Peripheral blood mononuclear cell (primary cell): ENCODE measurements around a stretch of chr6.

DNA sequence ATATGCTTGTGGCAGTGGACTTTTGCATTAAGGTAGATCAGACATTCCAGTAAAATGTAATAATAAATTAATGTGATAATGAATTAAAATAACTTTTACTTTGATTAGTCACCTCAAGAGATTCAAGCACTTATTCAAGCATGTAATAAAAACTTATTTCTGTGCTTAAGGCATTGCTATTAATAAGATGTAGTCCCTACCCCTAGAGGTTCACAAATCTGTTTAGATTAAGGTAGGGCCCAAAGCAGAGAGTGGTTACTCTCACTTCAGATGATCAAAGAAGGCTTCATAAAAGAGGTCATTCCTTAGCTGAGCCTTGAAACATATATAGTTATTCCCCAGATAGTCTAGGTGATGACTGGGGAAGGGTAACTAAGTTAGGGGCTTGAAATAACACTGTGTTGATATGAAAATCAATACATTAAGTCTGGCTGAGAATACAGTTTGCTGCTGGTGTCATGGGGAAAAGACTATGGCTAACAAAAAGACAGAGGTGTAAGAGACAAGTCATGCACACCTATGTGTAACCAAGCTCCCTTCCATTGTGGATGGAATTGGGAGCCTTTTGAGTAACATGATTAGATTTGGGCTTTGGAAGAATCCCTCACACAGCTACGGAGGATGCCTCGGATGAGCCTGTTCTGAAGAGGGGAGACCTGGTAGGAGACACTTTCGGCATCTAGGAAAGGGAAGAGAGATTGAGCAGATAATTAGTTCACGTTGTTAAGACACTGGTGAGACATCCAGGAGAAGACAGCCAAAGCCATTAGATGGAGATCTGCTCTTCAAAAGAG, 395.5 kb downstream of the UTRN start:
- PRO-cap, 8 experiments: no peak in any of the 8 experiments

DNA sequence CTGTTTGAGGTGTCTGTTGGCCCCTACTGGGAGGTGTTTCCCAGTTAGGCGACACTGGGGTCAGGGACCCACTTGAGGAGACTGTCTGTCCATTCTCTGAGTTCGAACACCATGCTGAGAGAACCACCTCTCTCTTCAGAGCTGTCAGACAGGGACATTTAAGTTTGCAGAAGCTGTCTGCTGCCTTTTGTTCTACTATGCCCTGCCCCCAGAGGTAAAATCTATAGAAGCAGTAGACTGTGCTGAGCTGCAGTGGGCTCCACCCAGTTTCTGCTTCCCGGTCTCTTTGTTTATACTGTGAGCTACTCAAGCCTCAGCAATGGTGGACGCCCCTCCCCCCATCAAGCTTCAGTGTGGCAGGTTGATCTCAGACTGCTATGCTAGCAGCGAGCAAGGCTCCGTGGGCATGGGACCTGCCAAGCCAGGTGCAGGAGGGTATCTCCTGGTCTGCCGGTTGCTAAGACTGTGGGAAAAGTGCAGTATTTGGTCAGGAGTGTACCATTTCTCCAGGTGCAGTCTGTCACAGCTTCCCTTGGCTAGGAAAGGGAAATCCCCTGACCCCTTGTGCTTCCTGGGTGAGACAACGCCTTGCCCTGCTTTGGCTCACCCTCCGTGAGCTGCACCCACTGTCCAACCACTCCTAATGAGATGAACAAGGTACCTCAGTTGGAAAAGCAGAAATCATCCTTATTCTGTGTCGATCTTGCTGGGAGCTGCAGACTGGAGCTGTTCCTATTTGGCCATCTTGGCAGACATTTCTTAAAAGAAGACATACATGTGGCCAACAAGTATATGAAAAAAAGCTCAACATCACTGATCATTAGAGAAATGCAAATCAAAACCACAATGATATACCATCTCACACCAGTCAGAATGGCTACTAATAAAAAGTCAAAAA, 692.2 kb downstream of the UTRN start:
- PRO-cap, 8 experiments: no peak in any of the 8 experiments

DNA sequence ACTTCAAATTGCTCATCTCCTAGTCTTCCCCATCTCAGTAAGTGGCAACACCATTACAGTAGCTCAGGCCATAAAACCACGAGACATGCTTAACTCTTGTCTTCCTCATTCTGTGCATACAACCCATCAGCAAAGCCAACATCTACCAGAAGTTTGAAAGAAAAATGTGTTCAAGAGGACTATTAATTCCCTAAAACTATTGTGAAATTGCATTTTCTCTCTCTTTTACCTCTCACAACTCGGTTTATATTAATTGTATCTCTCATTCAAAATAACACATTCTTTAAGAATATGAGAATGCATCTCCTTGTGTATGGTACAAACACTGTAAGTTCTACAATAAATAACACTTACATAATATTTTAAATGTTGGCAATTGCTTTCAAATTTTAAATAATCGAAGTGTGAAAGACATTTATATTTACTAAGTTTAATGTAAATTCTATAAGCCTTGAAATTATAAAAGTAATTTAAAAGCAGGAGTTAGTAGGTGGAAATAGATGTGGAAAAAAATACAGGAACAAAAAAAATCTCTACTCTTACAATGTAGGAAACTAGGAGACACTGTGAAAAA, 50.5 kb downstream of the EPM2A start:
- PRO-cap, 8 experiments: no peak in any of the 8 experiments

DNA sequence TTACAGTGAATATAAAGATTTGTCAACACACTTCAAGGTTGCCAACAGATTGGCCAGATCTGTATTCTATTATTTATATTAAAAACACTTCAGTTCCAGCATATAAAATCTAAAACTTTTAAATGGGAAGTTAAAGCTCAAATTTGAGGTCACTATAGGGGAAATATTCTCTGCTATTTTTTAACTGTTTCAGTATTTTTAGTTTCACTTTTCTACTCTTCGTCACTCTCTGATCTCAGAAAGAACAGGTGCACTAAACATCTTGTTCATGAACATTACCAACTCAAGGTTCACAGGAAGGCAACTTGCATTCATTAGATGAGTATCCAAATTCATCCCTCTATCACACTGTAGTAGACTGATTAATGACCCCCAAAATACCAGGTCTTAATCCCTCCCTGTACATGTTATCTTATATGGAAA, 52.4 kb upstream of the FBXO30 start:
- PRO-cap, 8 experiments: no peak in any of the 8 experiments

DNA sequence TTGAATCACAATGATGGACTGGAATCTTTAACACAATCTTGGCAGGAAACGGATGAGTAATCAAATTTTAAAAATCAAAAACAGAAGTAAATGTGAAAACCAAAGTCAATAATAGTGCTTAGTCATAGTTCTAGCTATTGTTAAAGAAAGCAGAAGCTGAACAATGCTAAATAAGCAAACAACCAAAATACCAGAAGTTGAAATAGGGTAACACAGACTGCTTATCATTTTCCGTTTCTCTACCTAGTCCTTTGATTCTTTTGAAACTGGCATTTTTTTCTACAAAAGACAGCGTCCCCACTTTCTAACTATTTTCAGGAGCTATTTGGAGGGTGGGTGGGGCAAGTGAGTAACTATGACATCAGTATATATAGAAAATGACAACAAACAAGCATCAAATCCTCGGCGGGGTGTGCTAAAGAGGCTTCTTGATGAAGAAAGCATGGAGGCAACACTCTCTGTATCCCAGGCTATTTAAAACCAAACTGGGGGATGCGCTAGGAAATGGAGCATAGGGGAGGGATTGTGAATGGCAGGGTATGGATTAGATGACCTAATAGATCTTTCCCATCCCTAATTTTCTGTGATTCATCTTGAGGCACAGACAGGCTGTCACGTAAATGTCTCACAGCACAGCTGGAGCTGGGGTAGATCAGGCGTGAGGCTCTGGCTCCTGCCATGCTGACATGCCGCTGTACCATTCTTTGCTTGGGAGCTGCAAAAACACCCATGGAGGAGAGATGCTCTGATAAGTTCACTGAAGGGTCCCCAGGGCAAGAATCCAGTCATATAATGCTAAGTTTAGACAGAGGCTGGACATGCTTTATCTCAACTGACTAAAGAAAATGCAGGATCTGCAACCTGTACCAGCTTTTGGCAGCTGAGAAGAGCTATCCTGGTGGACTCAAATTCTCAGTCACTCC, 185.5 kb upstream of the RAB32 start:
- PRO-cap, 8 experiments: peak in 2 of 8 experiments; most common plus-strand start position 397 of the sequence (in 2)

GRCh38 chr6:147211839-147212806, 7.9 kb downstream of the STXBP5 start:
- PRO-cap, 8 experiments: no peak in any of the 8 experiments

DNA sequence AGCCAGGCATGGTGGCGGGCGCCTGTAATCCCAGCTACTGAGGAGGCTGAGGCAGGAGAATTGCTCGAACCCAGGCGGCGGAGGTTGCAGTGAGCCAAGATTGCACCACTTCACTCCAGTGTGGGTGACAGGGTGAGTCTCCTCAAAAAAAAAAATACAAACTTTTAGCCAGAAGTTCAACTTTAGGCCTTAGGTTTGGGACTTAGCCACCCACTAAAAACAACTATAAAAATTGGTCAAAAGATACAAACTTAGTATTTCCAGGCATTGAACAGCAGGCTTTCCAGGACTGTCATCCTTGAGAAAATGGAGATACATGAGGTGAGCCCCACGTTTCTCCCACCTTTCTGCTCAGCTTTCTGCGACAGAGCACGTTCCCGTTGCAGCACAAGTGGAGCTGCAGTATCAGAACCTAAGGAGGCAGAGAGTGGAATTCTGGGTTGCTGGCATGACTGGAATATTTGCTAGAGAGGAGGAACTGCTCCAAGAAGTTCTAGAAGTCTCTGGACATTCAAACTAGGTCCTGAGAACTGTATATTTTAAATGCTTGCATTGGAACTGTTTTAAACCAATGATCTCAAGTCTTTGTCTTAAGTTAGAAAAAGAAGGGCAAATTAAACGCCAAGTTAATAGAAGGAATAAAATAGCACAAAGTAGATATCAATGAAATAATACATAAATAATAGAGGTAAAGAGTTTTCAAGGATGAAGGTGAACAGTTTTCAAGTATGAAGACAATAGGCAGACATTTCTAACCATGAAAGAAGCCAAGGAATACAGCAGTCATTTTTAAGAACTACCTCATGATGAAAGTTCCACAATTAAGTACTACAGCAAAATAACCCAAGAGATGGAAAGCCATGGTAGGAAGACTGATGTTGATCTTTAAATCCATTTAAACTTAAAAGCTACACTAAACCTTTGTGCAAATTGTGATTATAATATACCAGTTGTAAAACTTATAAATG, 142.7 kb downstream of the STXBP5 start:
- PRO-cap, 8 experiments: no peak in any of the 8 experiments

GRCh38 chr6:147382605-147383383, 125.7 kb upstream of the SAMD5 start:
- PRO-cap, 8 experiments: no peak in any of the 8 experiments

GRCh38 chr6:147384699-147385406, 123.6 kb upstream of the SAMD5 start:
- PRO-cap, 8 experiments: no peak in any of the 8 experiments

- PRO-cap, 8 experiments: no peak in any of the 8 experiments
Measured at GRCh38 chr6:147392780-147393880, 115.4 kb upstream of the SAMD5 start.

GRCh38 chr6:147565076-147565594, 56.6 kb downstream of the SAMD5 start:
- PRO-cap, 8 experiments: no peak in any of the 8 experiments

GRCh38 chr6:148345194-148345720, 2.6 kb downstream of the SASH1 start:
- PRO-cap, 8 experiments: no peak in any of the 8 experiments

- PRO-cap, 8 experiments: no peak in any of the 8 experiments
Measured at GRCh38 chr6:148406350-148406922, 63.8 kb downstream of the SASH1 start.

- PRO-cap, 8 experiments: no peak in any of the 8 experiments
Measured at GRCh38 chr6:148502028-148502799, 159.6 kb downstream of the SASH1 start.

- PRO-cap, 8 experiments: no peak in any of the 8 experiments
Measured at GRCh38 chr6:148525434-148525866, 182.8 kb downstream of the SASH1 start.

GRCh38 chr6:148657046-148657596, 89.7 kb upstream of the UST start:
- PRO-cap, 8 experiments: peak in 5 of 8 experiments; most common plus-strand start chr6:148657259 (in 5); most common minus-strand start chr6:148657116 (in 1)

GRCh38 chr6:148682903-148683447, 63.9 kb upstream of the UST start:
- PRO-cap, 8 experiments: peak in 3 of 8 experiments; most common plus-strand start chr6:148683143 (in 3)

GRCh38 chr6:148750681-148751633, 4.1 kb downstream of the UST start:
- PRO-cap, 8 experiments: no peak in any of the 8 experiments

DNA sequence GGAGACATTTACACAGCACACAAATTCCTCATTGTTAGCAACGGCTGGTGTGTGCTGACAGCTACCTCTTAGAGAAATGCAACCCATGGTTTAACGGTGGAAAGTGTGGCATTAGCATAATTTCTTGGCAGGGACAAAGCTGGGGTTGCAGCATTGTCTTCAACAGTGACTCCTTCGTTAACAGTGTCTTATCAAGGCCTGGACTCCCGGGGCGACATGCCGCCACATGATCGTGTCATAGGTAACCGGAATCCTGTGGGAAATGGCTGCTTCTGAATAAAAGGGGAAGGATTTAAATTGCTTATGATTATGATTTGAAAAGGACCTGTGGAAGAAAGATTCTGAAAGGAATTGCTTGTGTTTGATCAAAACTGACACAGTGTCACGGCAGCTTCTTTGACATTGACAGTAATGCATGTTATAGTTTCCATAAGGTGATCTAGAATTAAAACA, 128.0 kb downstream of the UST start:
- PRO-cap, 8 experiments: no peak in any of the 8 experiments

DNA sequence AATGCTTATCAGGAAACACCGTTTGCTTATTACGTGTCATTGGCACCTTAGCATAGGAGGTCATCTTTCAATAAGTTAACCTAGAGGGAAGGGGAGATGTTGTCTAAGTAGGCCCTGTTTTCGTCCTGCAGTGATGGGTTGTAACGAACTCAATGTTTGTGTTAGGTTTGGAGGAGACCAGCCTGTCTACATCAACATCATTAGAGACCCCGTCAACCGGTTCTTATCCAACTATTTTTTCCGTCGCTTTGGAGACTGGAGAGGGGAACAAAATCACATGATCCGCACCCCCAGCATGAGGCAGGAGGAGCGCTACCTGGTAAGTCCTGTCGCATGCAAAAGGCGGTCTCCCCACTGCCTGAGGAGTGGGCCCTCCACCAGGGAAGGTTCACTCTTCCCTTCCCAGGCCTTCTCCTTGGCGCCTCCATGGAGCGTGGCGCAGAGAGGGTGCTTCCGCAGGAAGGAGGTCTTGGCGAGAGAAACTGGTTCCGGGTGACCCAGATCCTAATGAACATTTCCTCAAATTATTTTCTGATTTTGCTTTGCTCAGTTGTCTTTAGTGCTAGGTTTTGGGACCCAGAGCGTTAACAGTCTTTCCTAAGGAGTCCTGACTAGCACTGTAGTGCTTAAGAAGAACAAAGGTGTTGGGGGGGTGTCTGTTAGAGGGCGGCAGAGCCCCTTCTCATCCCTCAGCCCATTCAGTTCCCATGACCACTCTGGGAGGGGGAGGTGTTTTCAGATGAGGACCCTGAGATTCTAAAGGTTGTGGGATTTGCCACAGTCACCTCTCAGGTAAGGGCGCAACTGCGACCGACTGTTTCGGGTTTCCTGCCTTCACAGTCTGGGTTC, 217.6 kb downstream of the UST start:
- PRO-cap, 8 experiments: no peak in any of the 8 experiments